GM23248 (cell line): ENCODE results near the gene LIPM.

DNA sequence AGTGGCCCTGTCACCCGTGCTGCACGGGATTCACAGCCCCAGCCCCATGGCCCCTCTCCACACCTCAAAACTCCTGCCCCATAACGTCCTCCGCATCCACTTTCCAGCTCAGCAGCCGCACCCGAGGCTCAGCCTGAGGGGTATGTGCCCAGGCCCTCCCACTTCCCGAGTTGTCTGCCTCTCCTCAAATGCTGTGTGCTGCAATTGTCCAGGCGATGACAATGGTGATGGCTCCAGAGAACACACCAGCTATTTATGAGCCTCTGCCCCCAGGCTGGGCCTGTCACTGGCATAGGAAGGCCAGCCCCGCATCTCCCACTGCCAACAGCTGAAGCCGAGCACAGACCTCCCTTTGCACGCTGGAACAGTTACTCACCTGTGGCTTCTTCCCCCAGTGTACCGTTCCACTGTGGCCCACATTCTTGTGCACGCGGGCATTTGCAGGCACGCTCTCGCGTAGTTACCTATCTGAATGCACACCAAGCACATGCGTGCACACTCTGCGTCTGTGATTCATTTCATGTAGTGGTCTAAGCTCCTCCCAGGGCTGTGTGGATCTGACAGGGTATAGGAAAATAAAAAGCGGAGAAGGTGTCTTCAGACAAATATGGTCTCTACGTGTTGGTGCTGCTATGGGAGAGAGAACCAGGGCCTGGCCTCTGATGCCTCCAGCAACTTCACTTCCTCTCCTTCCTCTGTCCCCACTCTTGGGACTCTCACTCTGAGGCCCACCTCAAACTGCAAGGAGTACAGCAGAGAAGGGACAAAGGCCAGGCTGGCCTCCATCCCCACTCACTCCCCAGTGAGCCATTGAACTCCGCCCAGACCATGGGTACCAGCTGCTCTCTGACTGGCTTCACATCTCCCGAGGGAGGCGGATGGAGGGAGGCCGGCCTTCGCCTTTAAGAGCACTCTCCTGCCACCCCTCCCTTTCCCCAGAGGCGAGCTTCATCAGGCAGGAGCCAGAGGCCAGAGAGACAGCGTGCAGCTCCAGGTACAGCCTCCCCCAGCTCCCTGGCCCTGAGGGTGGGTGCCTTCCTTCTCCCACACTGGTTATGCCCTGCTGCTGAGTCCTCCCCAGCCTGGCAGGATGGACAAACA is 2.1 kb upstream of the LDB3 start:
- RAMPAGE, long total RNA, result no peak

GRCh38 chr10:86669941-86671191 is 2.1 kb downstream of the LDB3 start:
- RAMPAGE, long total RNA, result no peak

GRCh38 chr10:86673669-86674394 is 5.5 kb downstream of the LDB3 start:
- RAMPAGE, long total RNA, result no peak

DNA sequence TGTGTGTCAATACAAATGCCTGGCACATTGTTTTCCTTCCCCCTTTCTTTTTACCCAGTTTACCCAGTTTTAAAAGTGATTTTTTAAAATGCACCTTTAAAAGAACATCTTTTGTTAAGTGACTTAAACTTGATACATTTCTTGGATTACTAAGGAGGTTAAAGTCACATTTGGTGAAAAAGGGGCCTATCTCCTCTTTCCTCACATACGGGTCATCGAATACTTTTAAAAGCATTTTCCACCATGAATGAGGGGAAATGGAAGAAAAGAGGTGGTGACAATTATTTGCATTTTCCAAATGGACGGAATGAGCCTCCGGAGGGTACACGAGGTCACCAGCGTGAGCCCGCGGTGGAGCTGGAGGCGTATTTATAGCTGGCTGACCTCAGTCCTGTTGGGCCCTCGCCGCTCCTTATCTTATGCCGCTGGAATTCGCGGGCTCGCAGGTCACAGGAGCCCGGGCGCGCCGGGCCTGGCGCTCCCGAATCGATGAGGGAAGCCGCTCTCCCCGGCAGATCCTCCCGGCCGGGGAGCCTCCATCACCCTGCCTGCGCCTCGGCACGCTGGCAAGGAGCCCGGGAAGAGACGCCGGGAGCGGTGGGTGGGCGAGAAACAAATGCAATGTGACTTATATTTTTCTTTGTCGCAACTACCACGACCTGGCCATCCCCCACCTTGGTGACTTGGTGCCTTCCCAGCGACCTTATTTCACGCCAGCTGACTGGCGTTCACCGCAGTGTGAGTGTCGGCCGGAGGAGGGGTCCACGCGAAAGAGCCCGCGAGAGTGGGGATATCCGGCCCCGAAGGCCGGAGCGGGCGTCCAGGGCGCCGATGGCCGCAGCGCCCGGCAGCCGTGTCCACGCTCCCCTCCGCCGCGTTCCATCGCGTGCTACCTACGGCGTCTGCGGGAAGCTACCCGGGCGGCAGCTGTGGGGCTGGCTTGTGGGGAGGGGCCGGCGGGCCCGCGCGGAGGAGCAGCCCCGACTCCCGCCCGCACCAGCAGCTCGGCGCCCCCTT is 744 bp upstream of the BMPR1A start:
- RAMPAGE, long total RNA, result no peak

GRCh38 chr10:86851274-86852113 is 95.1 kb downstream of the BMPR1A start:
- RAMPAGE, long total RNA, result no peak

GRCh38 chr10:86953758-86954121 is 3.7 kb downstream of the MMRN2 start:
- RAMPAGE, long total RNA, result no peak

- RAMPAGE, long total RNA, result no peak
Measured at GRCh38 chr10:86955346-86955924, 2.0 kb downstream of the MMRN2 start.

- RAMPAGE, long total RNA, result no peak
Measured at GRCh38 chr10:86955925-86956332, 1.5 kb downstream of the MMRN2 start.

GRCh38 chr10:86958913-86959961 is 838 bp downstream of the SNCG start:
- RAMPAGE, long total RNA, result no peak

- RAMPAGE, long total RNA, result no peak
Measured at GRCh38 chr10:87065939-87066667, 28.5 kb downstream of the GLUD1 start.

DNA sequence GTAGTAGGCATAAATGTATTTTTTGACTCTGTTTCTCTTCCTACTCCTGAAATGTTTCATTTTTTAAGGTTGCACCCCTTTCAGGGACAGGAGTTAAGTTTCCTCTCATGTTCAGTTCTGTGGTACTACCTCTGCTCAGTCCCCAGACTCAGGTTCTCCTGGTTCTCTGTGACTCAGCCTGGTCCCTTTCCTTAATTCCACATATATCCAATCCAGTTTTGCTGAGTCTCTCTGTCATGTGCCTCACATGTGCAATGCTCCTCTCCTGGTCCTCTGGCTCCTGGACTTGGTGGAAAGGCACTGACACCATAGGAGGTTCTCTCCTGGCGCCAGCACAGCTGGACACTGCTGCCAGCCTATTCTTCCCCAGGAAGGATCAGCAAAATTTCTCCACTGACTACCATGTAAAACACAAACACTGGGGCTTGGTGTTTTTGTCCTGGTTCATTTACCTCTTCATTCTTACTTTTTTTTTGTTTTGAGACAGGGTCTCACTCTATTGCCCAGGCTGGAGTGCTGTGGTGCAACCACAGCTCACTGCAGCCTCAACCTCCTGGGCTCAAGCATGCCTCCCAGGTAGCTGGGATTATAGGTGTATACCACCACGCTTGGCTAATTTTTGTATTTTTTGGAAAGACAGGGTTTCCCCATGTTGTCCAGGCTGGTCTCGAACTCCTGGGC is 27.7 kb downstream of the GLUD1 start:
- RAMPAGE, long total RNA, result no peak

- RAMPAGE, long total RNA, result no peak
Measured at GRCh38 chr10:87716306-87716779, 56.7 kb downstream of the PAPSS2 start.

DNA sequence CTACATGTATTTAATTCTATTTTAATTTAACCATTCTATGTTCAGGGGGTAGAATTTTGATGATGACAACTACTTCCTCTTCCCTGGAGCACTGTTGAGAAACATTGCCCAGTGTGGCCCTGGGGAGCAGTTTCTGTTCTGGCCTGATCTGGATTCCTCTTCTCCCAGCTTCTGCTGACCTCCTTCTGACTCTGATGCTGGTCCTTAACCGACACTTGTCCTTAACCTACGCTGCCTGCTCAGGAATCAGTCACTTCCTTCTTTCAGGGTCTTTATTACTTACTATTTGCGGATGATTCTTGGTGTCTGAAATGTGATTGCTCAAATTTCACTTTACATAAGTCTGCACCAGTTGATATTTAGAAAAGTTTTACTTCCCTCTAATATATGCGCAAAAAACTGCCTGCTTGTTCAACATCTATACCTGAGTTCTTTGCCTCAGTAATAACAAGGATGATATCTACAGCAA is 164.1 kb downstream of the PTEN start:
- RAMPAGE, long total RNA, result no peak

- RAMPAGE, long total RNA, result no peak
Measured at GRCh38 chr10:88041958-88043286, 179.0 kb downstream of the PTEN start.

DNA sequence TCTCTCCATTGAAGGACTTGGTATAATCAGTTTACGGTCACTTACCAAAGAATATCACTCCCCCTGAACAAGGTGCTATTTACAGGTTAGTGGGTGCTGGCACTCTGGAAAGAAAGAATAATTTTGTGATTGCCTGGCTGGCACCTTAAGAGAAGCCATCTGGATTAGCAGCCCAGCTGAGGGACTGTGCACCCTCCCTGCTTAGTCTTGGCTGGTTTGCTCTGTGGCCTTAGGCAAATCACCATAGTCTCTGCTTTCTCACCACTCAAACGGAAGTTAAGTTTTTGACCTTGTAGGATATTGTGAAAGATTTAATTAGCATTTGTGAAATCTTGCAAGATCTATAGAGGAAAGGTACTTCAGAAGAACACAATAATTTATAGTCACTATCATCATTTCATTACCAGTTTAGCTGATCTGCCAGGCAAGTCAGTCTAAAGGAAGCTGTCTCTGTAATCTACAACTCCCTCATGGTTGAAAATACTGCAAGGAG is 219.4 kb downstream of the PTEN start:
- RAMPAGE, long total RNA, result no peak

GRCh38 chr10:88802609-88802990 is at the start of gene LIPM:
Gene LIPM, plus strand, starts transcription at chr10:88802730.
- RAMPAGE, long total RNA, result no peak

DNA sequence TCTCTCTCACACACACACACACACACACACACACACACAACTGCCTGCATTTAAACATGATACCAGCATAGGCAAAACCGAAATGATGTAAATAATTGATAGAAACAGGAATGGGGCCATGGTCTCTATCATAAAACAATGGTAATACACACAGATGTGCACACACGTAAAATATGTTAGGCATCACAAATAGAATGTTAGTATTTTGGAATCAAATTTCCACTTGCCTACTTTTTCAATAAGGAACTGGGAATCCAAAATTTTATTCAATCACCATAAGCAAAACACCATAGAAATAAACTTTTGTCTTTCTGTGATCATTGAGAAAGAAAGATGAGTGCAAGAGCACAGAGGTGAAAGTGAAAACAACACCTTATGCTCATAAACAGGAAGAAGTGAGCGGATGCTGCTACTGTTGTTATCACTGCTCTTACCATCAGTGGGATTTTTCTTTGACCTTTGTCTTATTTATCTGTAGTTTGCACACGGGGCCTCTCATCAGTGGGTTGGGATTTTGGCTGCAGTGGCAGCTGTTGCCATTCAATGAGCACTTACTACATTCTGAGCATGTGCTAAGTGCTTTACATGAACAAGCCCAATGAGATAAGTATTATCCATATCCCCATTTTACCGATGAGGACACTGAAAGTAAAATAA is 22.6 kb downstream of the LIPM start:
- RAMPAGE, long total RNA, result no peak

DNA sequence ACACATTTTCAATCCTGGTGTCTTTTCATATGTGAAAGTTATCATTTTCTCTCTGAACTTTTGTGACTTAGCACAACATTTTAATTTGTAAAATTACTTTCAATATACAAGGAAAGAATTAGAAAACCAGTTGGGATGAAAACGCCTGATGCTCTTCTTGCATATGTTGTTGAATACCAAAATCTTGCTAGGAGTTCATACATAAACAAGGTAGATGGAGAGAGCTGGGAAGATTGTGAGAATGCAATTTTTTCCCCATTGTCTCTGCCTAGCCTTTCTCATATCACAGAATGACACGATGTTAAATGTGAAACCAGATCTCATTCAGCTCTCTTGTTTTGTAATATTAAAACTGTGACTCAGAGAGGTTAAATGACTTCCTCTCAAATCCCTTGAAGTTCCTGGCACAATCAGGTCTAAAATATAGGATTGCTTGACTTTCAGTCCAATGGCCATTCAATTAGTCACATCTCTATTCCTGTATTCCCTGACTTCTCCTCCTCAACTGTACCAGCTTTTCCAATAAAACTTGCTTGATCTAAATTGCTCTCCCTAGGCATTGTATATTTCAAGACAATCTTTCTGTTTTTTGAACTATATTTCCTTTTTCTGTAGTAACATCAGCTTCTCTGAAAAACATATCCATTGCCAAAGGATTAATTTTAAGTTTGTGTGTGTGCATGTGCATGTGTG is 3.2 kb downstream of the ANKRD22 start:
- RAMPAGE, long total RNA, result no peak

DNA sequence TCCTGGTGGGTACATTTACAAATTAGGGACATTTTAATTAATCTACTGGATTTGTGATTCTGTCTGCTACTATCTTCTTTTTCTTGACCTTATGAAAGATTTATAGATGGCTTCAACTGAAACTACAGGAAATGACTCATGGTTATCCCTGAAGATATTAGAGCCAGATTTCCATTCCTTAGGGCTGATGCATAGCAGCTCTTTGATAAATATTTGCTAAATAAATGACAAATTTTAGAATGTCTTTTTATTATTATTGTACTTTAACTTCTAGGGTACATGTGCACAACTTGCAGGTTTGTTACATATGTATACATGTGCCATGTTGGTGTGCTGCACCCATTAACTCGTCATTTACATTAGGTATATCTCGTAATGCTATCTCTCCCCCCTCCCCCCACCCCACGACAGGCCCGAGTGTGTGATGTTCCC is 2.6 kb downstream of the STAMBPL1 start:
- RAMPAGE, long total RNA, result no peak

DNA sequence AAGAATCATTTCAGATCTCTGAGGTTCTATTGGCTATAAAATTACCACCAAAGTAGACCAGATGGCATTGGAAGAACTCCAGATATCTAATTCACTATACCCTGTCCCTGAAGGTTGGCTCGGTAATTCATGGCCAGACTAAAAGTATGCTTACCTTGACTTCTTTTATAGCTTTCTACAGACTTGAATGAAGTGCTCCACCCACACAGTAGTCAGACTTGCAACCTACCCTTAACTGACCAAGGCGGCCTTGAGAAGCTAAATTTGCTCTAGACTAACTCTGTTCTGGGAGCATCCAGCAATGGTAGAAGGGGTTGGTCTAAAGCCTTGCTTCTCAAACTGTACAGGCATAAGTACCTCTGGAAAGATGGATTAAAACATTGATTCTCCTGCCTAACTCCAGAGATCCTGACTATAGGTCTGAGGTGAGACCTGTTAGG is 23.9 kb downstream of the STAMBPL1 start:
- RAMPAGE, long total RNA, result no peak